Gastrocnemius medialis (tissue), 3 donors: ENCODE results near the genes MRPS33 and TAS2R4.

GRCh38 chr7:139616116-139617069, 92.9 kb downstream of the CLEC2L start:
- PRO-cap = no peak
- RAMPAGE, long total RNA, 3 experiments = no peak in any of the 3 experiments

GRCh38 chr7:139631497-139631934, 108.0 kb downstream of the CLEC2L start:
- PRO-cap = no peak
- RAMPAGE, long total RNA, 3 experiments = no peak in any of the 3 experiments

DNA sequence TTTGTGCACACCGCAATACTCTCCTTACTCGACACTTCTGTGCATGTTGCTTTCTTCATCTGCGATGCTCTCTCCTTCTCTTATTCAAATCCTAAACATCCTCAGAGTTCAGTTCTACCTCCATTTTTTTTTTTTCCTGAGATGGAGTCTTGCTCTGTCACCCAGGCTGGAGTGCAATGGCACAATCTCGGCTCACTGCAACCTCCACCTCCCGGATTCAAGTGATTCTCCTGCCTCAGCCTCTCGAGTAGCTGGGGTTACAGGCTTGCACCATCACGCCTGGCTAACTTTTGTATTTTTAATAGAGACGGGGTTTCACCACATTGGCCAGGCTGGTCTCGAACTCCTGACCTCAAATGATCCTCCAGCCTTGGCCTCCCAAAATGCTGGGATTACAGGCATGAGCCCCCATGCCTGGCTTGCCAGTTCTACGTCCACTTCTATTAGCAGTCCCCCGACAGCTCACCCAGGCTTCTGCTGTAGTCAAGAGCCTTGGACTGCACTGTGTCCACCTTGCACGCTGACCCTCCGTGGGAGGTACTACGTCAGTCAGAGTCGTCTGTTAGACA, 121.0 kb downstream of the HIPK2 start:
- PRO-cap = no peak
- RAMPAGE, long total RNA, 3 experiments = no peak in any of the 3 experiments

- PRO-cap = no peak
- RAMPAGE, long total RNA, 3 experiments = no peak in any of the 3 experiments
Measured at GRCh38 chr7:139674794-139675520, 102.8 kb downstream of the HIPK2 start.

- PRO-cap = no peak
- RAMPAGE, long total RNA, 3 experiments = no peak in any of the 3 experiments
Measured at GRCh38 chr7:139679974-139680610, 97.7 kb downstream of the HIPK2 start.

DNA sequence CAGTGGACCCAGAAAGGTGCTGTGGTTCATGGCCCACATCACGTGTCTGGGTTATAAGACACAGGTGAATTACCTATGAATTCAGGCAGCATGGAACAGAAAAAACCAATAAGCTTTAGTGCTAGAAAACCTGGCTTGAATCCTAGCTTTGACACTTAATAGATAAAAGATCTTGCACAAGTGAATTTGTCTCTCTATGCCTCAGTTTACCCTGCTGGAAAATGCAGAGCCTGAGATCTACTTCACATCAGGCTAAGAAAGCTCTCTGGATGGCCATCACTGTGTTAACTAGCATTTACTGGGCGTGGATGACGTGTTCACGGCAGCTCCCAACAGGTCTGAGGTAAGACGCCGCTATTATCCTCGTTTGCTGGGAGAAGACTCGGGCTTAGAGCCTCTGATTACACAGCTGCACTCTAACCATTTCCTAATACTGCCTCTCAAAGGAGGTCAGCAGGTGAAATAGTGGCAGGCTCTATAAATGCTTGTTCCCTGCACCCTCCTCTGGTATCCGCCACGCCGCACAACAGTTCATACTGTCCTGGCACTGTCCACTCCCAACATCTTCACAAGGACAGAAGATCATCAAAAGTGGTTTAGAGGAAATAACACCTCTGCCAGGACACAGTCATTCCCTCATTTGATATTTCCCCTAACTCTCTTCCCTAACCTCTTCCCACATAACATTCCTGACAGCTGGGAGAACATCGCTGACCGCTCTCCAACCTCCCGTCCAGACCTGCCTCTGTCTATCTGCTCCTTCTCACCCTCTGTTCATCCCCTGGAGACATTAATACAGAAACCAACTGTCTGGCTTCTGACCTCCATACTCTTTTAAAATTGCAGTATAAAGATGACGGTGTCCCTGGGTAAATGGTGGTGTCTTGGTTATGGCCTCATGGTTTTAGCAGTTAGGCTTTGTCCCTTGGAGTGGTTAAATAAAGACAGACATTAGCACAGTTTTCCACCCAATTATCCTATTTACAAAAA, 28.2 kb downstream of the HIPK2 start:
- PRO-cap = bidirectional peak, plus-strand start at position 507 of the sequence, minus-strand start at position 290 of the sequence
- RAMPAGE, long total RNA, 3 experiments = no peak in any of the 3 experiments

- PRO-cap = no peak
- RAMPAGE, long total RNA, 3 experiments = no peak in any of the 3 experiments
Measured at GRCh38 chr7:139860027-139860808, 31.2 kb downstream of the TBXAS1 start.

DNA sequence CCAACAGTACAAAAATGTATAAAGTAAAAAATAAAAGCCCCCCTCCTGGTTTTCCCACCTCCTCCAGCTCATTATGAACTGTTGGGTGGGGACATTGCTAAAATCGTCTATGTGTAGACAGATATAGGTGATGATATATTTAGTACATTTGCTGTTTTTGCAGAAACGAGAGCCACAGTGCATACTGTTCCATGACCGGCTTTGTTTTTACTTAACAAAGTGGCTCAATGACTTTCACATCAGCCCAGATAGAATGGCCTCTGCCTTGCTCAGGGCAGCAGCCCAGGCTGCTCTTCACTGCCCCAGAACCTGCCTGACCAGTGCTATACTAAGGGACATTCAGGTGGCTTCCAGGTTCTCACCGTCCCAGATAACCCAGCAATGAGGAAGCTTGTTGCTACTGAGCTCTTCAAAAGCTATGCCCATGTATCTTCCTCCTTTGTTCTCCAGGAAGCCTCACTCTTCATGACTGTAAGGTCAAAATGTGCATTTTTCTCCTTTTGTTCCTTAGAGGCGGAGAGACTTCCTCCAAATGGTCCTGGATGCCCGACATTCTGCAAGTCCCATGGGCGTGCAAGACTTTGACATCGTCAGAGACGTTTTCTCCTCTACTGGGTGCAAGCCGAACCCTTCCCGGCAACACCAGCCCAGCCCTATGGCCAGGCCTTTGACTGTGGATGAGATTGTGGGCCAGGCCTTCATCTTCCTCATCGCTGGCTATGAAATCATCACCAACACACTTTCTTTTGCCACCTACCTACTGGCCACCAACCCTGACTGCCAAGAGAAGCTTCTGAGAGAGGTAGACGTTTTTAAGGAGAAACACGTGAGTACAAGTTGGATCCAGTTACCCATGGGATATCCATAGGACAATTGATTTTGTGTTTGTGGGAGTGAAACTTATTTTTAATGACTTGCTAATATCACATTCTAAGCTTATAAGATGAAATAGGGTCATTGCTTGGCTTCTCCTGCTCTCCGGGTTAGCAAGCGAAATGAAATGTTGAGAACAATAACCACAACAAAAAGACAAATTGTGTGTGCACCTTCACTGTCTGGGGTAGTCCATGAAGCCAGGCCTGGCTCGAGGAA, 101.0 kb downstream of the PARP12 start:
- PRO-cap = no peak
- RAMPAGE, long total RNA, 3 experiments = no peak in any of the 3 experiments

GRCh38 chr7:140033279-140034270, 29.2 kb downstream of the PARP12 start:
- PRO-cap = no peak
- RAMPAGE, long total RNA, 3 experiments = no peak in any of the 3 experiments

- PRO-cap = unidirectional peak, minus-strand start at chr7:140177556; unidirectional peak, minus-strand start at chr7:140177674
- RAMPAGE, long total RNA, 3 experiments = no peak in any of the 3 experiments
Measured at GRCh38 chr7:140177519-140178002, 778 bp upstream of the KDM7A start.

DNA sequence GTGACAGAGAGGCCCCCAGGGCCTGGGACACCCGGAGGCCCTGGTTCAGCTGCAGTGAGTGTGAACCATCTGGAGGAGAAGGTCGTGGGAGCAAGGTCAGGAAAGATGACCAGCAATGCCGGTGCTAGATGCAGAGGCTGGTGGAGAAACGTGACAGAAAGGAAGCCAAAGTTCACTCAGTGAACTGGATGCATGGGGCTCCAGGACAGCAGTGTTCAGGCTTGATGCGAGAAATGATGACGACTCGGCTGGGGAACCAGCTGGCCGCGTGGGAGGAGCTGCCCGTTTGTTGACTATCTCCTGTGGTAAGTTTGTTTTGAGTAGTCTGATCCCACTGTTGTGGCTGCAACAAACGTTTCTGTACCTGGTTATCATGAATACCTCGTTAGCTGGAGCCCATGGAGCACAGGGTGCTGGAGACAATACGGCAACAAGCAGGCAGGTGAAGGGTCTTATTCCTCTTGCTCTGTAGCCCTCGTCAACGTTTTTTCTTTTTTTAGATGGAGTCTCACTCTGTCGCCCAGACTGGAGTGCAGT, 54.2 kb upstream of the MKRN1 start:
- PRO-cap = no peak
- RAMPAGE, long total RNA, 3 experiments = no peak in any of the 3 experiments

GRCh38 chr7:140723046-140723750, 26.7 kb downstream of the NDUFB2 start:
- PRO-cap = no peak
- RAMPAGE, long total RNA, 3 experiments = no peak in any of the 3 experiments

DNA sequence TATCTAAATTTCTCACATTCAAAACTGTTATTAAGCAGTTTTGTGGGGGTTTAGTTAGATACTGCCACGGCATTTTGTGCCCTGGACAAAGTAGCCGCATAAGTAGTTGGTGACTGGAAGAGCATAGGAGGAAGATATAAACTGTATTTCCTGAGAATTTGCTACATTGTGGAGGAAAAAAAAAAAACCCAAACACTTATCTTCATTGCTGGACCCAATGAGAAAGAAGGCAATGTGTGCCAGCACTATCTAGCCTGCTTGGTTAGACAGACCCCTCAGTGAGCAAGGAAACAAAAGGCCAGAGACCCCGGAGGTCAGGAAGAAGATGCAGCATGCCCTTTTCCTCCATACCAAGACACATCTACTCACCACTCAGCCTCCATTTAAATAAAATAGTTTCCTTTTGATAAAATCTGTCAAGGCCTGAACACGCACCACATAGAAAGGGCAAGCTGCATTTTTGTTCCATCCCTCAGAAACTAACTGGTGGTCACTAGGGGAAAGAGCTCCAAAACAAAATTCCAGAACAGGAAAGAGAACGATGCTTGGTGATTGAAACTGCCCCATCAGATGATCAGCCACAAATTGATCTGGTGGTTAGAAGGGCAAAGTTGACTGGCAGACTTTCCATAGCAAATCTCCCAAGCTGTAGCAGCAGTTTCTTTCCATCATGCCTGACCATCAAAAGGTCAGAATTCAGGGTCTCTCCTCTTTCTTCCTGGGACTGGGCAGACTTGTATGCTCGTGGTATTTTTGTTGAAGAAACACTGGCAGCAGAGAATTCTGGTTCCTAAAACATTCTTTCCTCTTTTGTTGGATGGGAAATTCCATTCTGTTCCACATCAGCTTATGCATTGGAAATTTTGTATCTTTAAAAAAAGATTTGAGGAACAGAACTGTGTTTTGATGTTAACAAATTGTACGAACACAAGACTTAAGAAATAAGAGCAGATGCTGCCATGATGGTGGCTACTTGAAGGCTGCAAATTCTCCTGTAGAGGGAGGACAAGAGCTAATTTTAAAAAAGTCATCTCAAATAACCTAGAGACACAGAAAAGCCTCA, 29.3 kb downstream of the NDUFB2 start:
- PRO-cap = no peak
- RAMPAGE, long total RNA, 3 experiments = no peak in any of the 3 experiments

GRCh38 chr7:141014579-141015584, at the start of gene MRPS33:
Gene MRPS33, minus strand, starts transcription at chr7:141014952.
- PRO-cap = unidirectional peak, minus-strand start at chr7:141014639; unidirectional peak, minus-strand start at chr7:141014963
- RAMPAGE, long total RNA, 3 experiments = start-site peak on the minus strand in 3 of 3 experiments, at chr7:141014931-141014962 at its widest, 1,219 to 3,074 reads per replicate

GRCh38 chr7:141290893-141291394, 217.1 kb downstream of the TMEM178B start:
- PRO-cap = no peak
- RAMPAGE, long total RNA, 3 experiments = no peak in any of the 3 experiments

DNA sequence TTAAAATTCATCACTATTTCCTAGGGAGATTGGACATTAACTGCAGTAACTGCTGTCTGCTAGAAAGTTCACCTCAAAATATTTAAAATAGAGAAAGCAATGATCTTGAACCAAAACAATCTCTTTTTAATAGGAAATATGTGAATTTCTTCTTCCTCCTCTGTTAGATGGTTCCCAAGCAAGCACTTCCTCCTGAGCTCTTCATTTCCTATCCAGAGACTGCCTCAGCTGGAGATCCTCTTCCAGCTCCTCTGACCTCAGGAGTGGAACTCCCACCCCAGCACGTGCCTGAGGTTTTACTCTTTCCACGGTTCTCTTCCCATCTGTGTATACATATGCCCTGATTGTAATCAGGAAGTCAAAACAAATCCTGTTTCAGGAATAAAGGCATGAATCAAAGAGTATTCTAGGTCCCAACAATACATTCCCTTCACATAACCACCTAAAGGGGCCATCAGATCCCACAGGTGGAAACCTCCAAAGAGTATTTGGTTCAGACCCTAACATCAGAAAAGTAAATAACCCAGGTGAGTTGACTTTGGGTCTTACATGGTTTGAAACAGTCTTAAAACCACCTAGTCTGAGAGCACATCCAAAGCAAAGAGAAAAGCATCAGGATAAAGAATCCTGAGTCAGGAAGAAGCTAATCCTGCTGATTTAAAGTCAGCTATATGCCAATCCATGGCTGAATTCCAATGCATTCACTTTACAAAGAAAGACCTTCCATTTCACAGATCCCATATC, 5.5 kb downstream of the DENND11 start:
- PRO-cap = no peak
- RAMPAGE, long total RNA, 3 experiments = no peak in any of the 3 experiments

DNA sequence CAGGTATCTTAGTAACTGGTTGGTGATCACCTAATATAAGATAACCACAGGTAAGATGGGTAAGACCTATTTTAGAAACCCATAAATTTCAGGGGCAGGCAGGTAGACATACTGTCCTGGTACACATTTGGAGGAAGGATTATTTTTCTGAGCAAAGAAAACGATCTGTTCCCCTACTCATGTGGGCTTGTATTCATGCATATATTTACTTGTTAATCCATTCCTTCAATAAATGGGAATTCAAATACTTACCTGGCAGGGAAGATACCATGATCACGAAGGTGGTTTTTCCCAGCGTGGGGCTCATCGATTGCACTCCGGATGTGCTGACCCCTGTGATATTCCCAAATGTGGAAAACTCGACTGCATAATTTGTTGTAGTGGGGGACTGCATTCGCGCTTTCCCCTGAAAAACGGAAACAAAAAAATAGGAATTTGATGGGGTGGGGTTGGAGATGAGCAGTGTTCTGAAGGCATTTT, 10.4 kb upstream of the SSBP1 start:
- PRO-cap = unidirectional peak, plus-strand start at position 245 of the sequence
- RAMPAGE, long total RNA, 3 experiments = no peak in any of the 3 experiments

DNA sequence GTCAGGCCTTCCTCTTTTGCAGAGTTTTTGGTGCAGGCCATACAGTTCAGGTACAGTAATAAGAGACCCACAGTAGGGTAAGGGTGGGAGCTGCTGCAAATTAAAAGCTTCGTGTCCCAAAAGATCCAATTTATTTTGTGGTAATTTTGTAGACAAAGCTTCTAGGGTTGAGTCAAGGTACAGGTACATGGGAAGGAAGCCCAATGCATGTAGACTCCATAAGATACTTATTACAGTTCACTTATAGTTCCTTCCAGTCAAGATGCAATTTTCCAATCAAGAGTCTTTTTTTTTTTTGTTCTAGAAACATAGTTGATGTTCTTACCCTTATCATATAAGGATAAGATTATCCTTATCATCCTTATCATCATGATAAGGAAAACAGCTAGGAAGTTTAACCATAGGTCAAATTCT, at the start of gene TAS2R4:
TAS2R4 (plus strand) TSS at position 301 of the 414 bp plus-strand sequence.
- PRO-cap = no peak
- RAMPAGE, long total RNA, 3 experiments = no peak in any of the 3 experiments

DNA sequence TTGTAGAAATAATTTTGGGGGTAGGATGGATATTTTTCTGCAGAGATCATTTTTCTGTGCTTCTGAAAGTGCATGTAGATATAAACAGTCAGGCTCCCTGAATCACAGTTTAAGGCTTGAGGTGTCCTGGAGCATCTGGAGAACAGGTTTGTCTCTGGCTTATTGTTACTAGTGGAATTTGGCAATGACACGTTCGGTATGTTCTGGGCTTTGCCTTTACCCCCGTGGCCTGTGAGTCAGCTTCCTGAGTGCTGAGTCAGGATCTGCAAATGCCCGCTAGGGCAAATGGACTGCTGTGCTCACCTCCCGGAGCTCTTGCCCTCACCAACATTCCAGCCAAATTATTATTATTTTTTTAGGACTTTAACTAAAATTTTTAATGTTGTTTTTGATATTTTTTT, 192.6 kb upstream of the PRSS1 start:
- PRO-cap = no peak
- RAMPAGE, long total RNA, 3 experiments = no peak in any of the 3 experiments

DNA sequence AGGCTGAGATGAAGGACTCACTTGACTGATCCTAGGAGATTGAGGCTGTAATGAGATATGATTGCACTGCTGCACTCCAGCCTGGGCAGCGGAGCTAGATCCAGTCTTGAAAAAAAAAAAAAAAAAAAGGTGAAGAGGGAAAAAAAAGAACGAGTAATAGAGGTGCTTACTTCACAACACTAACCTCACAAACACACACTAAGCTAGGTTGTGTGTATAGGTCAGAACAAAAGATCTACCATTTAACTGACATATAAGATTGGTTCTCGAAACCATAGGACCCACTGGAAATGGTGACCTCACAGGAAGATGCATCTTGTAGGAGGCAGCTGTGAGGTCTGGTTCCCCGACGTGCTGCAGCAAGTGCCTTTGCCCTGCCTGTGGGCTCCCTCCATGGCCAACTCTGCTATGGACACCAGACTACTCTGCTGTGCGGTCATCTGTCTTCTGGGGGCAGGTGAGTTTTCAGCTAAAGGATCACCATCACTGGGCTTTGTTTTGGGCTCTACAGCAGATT, 133.8 kb upstream of the PRSS1 start:
- PRO-cap = no peak
- RAMPAGE, long total RNA, 3 experiments = no peak in any of the 3 experiments